ENCODE measurements around the gene CREBL2.

DNA sequence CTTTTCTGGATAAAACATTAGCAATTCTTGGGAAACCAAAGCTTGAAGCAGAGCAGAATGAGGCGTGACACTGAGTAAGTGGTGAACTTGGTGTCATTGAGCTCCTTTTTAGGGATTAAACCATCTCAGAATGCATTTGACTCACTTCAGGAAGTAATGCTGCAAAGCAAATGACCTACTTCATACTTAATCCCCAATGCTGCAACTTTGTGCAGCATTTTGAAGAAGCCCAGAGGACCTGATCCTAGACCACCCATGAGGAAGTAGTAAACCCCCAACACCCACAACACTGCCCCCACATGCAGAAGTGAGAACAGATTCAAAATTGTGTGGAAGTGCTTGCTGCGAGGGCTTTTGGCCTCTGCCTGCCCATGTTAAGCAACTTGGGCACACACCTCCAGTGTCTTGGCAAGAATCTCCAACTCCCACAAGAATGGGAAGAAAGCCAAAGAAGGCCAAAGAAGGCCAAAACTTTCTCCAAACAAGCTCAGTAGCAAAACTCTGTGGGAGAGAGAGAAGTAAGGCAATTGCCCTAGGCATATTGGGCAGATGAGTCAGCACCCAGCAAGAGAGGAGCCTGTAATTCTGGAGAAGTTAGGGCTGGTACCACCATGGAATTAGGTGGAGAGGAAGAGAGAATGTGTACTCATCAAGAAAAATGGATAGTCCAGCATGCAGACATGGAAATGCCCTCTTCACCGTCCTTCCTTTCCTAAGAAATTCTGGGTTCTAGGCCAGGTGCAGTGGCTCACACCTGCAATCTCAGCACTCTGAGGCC lies 69.2 kb upstream of the ETV6 start:
- PRO-cap: no peak

GRCh38 chr12:11650611-11650793 lies 1.0 kb downstream of the ETV6 start:
- PRO-cap: no peak

- PRO-cap: no peak
These were observed 3.0 kb downstream of the ETV6 start for GRCh38 chr12:11652171-11653176.

DNA sequence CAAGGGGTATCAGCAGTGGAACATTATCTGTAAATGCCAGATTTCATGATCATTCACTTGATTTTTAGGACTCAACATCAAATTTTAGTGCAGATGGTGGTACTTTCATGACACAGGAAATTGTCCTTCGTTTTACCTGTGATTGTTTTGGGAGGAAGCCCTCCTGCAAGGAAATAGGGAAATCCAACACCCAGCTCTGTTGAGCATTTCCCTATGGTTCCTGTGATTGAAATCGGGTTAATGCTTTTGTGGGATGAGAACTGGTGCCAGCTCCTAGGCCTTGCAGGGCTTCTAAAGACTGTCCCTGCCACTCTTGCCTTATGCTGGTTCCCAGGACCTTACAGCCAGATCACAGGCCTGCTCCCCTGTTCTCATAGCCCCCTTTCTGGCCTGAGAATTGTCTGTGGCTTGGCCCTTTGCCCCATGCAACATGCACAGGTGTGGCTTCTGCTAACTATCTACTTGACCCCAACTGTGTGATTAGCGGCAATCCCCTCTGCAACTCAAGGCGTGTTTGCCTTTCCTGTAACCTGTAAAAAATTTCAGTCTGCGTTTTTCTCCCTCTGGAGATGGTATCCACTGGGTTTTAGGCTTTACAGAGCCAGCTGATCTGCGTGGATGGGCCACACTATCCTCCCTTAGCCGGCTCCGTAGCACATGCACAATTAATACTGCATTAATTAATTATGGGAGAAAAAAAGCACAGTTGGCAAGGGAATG lies 112.6 kb downstream of the ETV6 start:
- PRO-cap: no peak

DNA sequence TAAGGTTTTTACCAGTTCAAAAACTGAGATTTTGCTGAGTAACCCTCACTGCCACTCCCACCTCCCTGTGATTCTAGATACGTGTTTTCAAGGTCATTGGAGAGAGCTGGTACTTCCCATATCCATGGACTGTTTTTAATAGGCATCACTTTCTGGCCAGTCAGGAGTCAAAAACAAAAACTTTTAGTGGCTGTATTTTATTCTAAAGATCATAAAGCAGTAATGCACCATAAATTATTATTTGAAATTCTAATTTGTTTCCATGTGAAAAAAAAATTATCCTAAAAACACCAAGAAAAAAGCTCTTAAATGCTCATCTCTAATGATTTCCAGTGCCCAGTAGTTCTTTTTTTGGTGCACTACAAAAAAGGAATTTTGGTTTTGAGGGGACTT lies 187.5 kb downstream of the ETV6 start:
- PRO-cap: no peak

DNA sequence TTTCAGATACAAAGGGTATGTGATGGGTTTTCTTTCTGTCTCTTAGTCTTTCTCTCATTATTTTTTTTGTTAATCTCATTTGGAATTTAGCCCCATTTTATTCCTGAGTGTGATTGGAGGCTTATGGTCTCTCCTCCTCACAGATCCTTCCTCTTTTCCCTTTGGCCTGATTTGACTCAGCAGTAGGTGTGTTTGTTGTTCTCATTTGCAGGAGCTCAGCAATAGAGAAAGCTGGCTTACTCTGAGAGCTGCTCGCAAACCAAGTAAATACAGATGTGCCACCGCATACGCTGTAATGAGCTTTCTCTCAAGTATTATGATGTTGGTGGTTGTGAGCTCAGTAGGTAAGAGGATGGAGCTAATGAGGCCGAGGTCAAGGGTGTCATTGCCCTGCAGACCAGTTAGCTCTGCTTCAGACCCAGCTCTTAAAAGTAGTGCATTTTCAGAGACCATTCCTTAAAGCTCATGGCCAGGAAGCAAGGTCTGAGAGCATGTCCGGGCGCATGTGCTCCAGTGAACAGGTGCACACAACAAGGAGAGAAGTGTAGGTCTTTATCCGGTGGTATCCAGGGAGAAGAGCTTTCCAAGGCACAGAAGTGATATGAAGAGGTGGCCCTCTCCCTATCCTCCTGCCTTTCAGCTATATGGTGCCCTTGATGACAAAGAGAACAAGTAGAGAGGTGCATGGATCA lies 206.6 kb downstream of the ETV6 start:
- PRO-cap: no peak

GRCh38 chr12:11859967-11860244 lies 210.4 kb downstream of the ETV6 start:
- PRO-cap: no peak

GRCh38 chr12:11981010-11981975 lies 89.4 kb upstream of the BCL2L14 start:
- PRO-cap: no peak

- PRO-cap: no peak
These were observed 59.4 kb upstream of the BCL2L14 start for GRCh38 chr12:12011290-12011884.

DNA sequence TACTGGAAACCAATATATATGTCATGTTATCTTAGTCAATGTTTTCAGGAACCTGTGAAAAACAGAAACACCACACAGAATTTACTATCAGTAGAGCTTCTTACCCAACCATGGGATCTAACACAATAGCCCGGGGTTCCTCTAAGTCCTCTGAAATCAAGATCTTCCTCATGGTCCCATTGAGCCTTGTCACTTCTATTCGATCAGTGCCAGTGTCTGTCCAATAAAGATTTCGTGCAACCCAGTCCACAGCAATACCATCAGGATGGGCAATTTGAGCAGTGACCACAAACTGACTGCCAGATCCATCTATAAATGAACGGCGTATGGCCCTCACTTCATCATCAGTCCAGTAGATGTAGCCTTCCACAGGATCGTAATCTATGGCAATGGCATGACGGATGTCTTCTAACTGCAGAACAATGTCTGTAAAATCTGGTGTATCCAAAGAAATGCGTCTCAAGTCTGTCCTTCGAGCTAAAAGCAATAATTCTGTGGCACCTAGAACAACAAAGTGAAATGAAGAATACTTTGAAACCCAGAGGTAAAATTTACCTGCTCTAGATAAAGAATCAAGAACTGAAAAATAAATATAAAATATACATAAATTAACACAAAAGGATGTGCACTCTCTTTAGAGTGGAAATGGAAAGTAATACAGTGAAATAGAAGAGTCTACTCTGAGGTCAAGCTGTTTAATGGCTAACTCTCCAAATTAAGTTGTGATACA lies 85.7 kb downstream of the LRP6 start:
- PRO-cap: no peak

DNA sequence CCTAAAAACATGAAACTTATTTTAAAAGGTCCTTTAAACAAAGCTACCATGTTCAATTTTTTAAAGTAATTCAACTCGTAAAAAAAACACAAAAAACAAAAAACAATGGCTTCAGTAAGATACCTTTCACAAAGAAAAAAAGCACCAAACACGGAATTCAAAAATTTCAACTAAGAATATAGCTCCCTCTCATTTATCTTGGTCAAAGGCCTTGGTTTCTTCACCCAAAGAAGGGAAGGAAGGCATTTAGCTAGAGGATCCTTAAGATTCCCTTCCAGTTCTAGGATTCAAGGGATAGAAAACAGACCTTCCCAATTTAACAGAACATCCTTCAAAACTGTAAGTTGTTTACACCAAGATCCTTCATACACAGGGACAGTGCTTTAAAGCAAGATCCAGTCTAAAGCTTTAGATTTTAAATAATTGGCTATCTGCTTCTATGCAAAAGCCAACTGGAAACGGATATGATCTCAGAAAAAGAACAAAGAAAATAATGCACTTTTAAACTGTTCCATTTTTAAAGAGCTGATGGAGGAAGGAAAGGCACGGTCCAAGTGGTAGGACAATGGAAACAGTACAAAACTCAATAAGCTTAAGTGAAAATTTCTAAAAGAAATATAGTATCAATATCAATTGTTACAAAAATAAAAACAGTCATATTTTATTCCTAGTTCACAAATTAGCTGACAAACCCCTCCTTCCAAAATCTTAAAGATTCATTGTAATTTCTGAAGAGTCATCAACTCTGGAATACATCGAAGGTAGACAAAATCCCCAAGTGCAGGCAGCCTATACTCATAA lies 27.8 kb downstream of the LRP6 start:
- PRO-cap: no peak

DNA sequence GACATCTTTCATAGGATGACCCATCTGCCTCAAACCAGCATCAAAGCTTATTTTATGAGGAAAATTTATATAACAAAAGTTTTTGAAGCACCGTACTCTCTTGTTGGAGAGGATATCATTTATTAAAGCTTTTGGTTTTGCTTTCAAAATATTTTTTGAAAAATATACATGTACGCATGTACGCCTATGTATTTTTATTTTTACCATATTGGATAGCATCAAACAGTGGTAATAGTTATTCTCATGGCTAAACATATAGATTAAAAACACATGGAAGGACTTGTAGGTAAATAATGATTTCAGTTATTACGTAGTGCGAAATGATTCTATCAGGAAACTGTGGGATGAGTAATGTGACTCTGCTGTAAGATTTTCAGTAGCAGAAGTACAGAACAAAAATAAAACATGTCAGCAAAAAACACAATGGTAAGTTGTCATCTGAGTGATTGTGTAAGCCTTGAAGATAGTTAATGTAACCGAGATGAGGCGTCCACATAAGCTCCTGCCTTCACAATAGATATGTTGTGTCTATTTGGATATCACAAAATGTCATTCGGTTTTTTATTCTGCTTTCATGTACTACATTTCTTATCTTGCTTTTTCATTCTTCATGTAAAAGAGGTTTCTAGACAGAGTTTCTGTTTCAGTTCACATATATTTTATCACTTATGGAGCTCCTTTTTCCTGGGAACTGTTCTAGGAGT lies 99.7 kb downstream of the BORCS5 start:
- PRO-cap: no peak

GRCh38 chr12:12467104-12468079 lies 95.3 kb downstream of the DUSP16 start:
- PRO-cap: no peak

DNA sequence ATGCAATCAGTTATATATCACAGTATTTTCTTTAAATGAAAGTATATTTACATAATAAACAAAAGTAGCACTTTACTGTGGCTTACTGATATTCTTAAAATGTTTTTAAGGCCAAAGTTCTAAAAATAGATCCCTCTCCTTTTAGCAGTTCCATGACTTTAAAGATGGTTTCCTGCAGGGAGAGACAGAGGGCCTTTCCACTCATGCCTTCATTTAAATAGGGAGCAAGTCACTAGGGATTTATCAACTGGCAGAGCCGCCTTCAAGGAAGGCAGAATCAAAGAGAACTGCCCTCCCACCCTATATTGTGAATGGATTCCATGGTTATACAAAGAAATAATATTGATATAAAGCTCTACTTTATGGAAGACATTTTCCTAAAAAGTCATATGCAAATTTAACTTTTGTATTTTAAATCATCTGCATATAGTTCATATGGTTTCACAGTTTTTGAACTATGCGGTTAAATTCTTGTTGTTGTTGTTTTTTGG lies 55.5 kb downstream of the DUSP16 start:
- PRO-cap: no peak

- PRO-cap: no peak
These were observed 820 bp upstream of the DUSP16 start for GRCh38 chr12:12563455-12563911.

DNA sequence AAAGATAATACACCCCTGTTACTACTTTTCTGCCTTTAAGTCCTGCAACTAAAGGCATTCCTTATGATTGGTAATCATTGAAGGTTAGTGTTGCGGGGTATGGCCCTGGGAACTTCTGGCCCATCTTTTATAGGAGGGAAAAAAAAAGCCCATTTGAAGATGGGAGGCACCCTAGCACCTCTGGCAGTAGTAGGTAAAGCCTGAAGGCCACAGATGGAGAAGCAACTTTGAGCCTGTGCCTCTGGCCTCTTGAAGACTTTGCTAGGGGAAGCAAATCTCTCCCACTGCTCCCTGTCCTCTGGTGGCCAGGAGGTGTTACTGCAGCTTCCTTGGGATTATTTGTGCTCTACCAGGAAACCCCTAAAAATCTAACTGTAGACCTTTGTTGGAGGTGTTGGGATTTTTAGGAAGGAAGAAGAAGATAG lies 1.3 kb upstream of the DUSP16 start:
- PRO-cap: no peak

DNA sequence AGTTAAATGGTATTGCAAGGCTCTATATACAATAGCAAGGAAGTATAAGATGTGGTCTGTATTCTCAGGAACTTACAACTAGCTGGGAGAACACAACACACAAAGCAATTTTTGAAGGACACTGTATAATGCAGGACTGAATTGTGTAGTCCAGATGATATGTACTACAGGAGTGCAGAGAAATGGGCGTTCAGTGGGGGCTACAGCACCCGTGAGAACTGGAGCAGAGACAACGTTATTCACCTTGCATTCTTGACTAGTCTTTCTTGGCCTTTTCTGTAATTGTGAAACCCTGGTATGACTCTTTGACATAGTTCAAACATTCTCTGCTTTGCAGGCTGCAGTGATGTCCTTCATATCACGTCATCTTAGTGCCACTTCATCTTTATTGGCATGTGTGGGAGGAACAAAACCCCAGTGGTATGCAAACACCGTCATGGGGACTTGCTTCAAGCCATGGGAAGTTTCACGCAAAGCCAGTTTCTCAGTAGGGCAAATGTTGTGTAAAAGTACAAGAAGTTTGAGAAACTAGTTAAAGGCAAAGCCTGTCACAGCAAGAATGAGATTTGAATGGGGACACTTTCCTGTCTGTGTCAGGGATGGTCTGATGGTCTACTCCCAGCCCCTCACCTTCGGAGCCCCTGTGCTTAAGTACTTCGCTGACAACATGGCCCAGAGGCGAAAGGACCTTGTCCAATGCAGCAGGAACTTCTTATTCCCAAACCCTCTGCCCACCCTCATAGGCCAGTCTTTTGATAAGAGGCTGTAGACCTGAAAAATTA lies 20.2 kb upstream of the DUSP16 start:
- PRO-cap: no peak

- PRO-cap: bidirectional peak, plus-strand start at chr12:12611912, minus-strand start at chr12:12611636
These were observed at the start of gene CREBL2 for GRCh38 chr12:12611497-12612492. TSS of gene CREBL2 (plus strand) at chr12:12611876.

GRCh38 chr12:12684240-12685190 lies 11.5 kb downstream of the GPR19 start:
- PRO-cap: no peak

DNA sequence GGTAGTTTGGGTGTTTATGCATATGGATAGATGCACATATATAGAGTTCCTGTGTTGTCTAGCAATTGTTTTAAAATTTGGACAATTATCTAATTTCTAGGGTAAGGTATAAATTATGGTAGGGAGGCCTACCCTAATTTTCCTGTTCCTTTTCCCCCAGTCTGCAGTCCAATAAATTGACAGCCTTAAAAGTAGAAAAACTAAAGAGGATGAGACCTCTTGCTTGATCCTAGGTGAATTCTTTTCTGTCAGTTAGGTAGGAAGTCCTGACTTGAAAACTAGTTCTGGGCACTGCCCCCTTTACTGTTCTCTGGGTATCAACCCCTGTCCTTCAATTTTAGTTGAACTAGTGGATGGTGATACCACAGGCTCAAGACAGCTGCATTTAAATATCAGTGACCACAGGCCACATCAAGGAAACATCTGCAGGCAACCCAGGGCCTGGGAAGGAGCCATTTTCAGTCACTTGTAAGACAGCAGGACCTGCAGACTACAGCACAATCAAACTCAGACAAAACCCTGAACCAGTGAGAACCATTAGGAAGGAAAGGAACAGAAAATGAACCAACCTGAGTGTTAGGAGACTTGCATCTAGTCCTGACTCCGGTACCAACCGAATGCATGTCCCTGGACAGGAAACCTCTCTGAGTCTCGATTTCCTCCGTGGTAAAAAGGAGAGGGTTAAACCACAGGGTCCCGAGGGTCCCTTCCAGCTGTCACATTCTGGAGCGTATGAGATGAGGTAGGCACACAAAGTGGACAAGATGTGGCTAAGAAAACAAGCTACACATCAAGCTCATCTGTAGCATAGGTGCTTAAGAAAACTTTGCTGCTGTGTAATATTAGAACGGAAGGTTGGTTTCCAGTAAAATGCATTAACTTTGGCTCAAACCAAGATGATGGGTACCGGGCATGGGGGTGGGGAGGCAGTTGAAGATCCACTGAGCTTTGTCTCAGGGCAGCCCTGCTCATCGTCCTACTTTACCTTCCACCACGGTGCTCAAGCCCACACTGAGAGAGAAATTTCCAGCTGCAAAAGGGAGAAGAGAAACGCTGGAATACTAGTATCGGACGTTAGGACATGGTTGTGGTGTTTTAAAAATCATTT lies 1.7 kb upstream of the CDKN1B start:
- PRO-cap: no peak

Measured in right cardiac atrium (tissue), 1 donor.